Fibroblast of villous mesenchyme (primary cell): ENCODE data around the genes CFP, FTSJ1, ERAS, PCSK1N and GAGE12E.

GRCh38 chrX:47586510-47587800 is 4.7 kb downstream of the TIMP1 start:
- CAGE, long polyA plus RNA: no peak

DNA sequence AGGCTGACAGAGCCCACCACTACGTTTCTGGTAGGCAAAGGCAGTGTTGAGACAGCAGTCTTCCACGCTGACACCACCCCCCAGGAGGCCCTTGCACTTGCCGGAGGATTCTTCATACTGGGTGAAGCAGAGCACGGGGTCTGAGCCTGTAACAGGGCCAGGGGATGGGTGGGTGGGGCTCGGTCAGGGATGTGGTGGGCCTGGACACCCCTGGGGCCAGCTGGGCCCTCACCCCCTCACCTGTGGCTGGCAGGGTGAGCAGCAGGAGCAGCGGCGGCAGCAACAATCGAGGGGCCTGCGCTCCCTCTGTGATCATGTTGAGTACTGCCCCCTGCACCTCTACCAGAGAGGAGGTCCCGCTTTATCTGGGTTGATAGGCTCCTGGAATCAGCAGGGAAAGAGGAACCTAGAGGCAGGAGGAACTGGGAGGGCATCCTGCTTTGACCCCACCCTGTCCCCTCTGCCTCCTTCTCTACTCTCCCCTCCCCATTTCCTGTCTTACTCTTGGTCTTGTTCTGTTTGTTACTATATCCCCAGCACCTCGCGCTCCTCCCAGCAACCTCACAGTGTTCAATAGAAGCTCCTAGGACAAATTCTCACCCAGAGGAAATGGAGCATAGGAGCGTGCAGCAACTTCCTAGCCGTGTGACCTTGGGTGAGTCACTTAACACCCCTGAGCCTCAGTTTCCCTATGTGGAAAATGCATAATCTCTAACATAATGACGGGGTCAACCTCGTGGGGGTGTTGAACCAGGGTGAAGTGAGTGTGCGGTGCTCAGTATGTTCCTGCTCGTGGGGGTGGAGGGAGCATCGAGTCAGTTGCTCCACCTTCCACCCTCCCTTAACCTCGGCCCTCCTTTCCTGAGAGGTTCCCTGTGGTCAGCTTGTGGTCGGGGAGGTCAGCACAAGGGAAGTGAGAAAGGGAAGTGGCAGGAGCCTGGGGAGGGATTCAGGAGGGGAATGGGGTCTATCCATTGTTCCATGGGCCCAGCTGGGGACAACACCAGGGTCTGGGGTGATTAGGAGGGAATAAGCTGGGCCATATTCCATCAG is at the start of gene CFP:
Gene CFP, minus strand, starts transcription at position 402 of the 1,053 bp plus-strand sequence.
- CAGE, long polyA plus RNA: no peak

DNA sequence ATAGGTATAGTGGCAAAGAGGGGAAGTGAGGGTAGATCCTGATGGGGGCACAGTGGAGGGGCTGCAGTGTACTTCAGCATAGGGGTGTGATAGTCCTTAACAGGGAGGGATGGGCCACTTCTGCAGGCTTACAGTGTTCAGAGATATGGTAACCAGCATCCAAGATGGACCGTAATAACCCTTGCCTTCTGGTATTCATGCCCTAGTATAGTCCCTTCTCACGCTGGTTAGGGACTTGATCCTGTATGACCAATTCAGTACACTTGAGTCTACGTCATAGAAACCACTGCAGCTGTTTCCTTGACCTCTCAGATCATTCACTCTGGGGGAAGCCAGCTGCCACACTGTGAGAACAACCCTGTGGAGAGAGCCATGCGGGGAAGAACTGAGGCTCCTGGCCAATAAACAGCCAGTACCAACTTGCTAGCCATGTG is 87.6 kb upstream of the ZNF81 start:
- CAGE, long polyA plus RNA: no peak

DNA sequence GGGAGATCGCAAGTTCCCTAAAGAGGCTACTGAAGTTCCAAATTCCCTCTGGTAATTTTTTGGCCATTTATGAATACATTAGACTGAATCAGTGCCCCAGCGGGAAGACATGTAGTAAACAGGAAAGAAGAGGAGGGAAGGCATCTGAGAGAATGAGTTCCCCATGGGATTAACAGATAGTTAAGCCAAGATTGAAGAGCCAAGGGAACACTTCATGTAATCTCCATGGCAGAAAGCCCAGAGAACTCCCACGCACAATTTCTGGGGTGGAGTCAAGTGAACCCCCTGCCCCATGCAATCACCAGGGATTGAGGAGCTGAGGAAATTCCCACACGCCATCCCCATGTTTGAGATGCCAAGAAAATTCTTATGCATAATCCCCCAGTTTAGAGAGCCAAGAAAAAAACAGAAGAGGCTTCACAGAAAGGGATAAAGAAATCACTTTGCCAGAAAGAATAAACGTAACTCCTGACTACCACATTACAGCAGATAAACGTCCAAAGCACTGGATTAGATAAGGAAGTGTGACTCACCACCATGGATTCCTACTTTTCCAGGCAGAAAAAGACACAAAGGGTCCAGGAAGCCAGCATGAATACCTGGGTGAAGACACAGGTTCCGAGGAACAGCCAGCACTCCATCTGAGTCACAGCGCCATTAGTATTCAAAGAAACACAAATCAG is 25.6 kb downstream of the ZNF630 start:
- CAGE, long polyA plus RNA: no peak

GRCh38 chrX:48475673-48475974 is 375 bp upstream of the FTSJ1 start:
- CAGE, long polyA plus RNA: no peak

DNA sequence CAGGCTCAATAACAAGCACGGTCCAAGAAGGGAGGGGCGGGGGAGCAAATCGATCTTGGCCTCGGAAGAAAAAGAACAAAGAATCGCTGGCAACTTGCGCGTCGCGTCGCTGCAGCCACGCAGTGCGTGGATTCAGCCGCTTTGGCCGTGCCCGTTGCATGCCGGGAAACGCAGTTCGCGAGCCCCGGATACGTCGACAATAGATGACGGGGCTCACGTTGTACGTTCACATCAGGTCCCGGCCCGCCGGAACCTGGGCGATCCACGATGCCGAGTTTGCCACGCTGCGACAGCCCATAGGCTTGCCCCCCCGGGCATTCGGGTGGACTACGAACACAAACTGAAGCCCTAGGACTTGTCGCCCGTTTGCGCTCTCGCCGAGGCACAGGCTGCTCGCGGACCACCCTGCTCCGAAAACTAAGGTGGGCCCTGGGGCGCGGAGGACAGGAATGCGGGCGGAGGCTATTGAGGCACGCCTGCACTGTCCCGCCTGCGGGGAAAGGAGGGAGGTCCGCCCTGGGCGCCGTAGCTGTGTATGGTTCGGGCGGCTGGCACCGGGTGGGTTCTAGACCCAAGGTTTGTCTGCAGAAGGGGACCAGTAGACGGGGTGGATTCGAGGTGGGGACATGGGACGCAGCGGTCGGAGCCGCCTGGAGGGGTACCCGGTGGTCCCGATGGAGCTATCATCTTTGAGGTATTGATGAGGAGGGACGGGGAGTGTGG is at the start of gene FTSJ1:
Gene FTSJ1, plus strand, starts transcription at position 225 of the 723 bp plus-strand sequence.
- CAGE, long polyA plus RNA: no peak

DNA sequence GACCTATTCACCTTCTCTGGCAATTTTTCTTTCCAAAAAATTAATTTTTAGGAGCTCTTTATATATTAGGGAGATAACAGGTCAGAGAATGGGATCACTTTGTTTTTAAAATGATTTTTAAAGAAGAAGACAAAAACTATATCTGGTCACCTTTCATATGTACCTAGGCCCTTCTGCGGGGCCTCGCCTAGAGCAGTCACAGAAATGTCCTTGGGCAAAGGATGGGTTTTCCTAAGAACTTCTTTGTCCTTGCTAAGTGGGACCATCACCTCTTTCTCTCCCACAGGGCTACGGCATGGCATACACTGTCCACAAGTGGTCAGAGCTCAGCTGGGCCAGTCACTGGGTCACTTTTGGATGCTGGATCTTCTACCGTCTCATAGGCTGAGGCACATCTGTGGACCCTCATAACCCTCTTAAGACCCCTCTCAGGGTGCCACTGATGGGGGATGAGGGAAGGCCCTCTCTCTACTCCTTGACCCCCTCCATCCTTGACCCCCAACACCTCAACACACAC is 1.5 kb upstream of the EBP start:
- CAGE, long polyA plus RNA: no peak

- CAGE, long polyA plus RNA: no peak
These were observed 7.9 kb upstream of the TBC1D25 start for GRCh38 chrX:48531461-48532085.

GRCh38 chrX:48575358-48575913 is 1.2 kb downstream of the RBM3 start:
- CAGE, long polyA plus RNA: no peak

DNA sequence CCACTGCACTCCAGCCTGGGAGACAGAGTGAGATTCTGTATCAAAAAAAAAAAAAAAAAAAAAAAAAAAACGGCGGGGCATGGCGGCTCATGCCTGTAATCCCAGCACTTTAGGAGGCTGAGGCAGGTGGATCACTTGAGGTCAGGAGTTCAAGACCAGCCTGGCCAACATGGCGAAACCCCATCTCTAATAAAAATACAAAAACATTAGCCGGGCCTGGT is 28.4 kb downstream of the WDR13 start:
- CAGE, long polyA plus RNA: no peak

DNA sequence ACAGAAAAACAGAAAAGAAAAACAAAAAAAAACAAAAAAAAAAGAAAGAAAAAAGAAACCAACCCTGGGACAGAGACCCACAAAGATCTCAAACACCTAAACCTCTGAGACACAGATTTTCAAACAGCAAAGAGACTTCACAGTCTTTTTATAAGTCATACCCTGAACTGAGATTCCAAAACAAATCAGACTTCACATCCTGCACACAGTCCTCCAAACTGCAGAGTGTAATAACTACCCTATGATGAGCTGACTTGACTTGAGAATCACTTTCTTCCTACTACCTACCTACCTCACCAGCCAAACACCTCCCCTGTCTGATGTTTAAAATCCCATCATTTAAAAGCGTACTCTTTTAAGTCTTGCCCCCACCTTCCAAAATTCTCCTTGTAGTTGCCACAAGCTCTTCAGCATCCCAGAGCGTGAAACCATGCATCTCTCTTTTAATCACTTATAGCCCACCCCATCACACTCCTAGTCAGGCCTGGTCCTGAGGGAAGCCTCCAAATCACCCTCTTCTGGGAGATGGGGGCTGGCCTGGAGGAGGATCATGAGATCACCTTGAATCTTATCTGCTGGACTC is 25.2 kb upstream of the GLOD5 start:
- CAGE, long polyA plus RNA: no peak

GRCh38 chrX:48736880-48738097 is 24.3 kb upstream of the GLOD5 start:
- CAGE, long polyA plus RNA: no peak

DNA sequence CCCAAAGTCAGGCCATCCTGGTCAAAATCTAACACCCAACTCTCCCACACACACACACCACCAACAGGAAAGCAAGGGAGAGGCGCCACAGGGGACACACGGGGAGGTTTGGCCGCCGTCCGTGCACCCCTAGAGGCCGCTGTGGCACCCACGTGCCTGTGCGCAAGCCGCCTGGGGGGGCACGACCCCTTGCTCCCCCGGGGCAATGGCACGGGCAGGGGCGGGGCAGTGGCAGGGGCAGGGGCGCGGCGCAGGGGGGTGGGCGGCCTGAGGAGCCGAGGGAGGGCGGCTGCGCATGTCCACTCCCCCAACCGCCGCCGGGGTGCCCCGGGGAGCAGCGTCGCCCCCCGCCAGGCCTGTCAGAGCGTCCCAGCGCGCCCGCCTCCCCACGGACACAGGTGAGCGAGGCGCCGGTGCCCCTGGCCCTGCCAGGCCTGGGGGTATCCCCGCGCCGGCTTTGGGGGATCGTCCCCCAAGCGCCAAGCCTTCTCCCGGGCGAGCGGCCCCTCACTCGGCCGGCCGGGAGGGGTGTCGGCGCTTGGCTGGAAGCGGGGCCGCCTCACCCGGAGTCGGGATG is at the start of gene ERAS:
Gene ERAS, plus strand, starts transcription at position 362 of the 577 bp plus-strand sequence.
- CAGE, long polyA plus RNA: no peak

DNA sequence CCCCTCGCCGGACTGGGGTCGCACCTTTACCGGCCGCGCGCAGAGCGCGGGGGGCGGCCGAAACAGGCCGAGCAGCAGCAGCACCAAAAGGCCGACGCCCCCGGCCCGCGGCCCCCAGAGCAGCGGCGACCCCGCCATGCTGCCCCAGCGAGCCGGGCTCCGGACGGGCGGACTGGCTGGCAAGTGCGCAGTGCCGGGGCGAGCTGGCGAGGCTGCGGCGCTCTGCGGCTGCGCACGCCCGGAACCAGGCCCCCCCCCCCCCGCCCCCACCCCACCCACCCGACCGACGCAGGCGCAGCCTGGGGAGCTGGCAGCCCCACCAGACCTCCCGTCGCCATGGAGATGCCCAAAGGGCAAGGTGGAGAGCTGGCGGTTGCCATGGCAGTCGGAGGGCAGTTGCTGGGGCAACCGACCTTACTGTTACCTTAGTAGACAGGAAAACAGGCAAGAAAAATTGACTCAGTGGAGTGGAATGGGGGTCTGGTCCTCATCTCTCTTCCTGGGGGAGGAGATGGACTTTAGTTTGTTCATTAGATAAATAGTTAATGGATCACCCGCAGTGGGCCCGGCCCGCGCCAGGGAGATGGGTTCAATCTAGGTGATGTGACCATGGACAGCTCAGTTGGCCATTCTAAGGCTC is at the start of gene PCSK1N:
Gene PCSK1N, minus strand, starts transcription at position 216 of the 640 bp plus-strand sequence.
- CAGE, long polyA plus RNA: no peak

DNA sequence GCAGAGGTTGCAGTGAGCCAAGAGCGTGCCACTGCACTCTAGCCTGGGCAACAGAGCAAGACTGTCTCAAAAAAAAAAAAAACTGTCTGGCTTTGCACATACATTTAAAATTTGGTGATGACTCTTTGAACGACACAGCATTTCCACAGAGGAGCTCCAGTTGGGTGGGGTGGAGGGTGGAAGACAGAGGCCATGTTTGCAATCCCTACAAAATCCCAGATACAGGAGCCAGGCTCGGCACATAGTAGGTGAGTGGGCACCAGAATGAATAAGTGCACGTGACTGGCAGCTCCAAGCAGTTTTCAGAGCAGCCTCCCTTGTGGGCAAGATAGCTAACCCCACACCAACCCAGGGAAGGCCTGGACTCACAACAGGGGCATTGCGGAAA is 1.2 kb downstream of the TIMM17B start:
- CAGE, long polyA plus RNA: no peak

DNA sequence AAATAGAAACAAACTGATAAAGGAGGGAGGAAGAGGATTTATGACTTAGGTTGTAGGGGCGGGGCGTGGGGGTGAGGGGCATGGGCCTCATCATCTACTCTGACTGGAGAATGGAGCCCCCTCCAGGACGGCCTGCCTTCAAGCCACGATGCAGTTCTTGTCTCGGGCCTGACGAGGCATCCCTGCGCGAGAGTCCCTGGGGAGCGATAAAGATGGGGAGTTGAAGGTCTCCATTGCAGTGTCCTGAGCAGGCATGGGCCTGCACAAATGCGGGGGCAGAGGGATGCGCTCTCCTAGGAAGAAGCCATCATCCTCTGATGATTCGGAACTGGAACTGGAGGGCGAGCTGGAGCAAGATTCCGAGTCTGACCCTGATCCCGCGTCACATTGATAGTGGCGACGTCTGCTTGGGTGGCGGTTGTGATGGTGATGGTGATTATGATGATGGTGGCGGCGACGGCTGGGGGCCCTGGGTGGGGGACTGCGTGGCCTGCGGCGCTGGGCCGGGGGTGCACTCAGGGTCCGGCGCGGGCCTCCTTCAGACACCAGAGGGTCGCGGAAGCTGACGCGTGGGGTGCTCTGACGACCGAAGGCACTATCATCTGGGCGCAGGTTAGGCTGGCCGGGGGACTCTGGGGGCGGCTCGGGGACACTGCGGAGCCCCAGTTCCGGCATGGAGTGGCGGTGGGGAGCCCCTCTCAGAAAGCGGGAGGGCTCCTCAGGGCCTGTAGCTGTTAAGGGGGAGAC is 4.0 kb downstream of the PLP2 start:
- CAGE, long polyA plus RNA: no peak

- CAGE, long polyA plus RNA: no peak
These were observed 4.7 kb downstream of the PLP2 start for GRCh38 chrX:49176282-49176875.

- CAGE, long polyA plus RNA: no peak
These were observed at the start of gene GAGE12E for GRCh38 chrX:49551016-49551586. Gene GAGE12E (plus strand): TSS chrX:49551289.

DNA sequence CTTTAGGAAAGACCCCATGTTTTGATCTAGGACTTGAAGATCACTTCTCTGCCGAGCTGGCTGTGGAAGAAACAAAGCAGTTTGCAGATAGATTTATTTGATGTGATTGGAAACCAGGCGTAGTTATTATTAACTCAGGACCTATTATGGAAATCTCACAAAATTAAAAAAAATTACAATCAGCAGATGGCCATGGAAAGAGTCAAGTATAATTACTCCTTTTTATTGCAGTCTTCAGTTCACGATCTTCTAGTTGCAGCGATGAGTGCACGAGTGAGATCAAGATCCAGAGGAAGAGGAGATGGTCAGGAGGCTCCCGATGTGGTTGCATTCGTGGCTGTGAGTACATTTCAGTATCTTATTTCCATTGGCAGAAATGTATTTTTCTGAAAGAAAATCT is 1.1 kb downstream of the PAGE4 start:
- CAGE, long polyA plus RNA: no peak

DNA sequence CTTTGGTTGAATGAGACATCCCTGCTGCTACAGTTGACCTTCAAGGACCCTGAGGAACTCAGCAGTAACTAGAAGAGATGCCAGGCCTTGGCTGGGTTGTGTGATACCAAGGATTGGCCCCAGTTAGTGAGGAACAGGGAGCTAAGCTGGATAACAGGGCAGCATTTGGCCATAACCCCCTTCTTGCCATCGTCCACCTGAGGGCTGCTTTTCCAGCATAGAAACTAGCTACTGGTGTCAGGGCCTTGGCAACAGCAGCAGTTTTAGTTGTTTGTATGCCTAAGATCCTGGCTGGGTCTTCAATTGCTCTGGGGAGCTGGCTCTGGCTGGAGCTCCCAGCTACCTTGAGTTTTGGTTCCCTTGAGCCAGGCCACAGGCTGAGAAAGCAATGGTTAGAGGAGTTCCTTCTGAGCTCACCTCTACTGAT is 124.4 kb upstream of the DGKK start:
- CAGE, long polyA plus RNA: no peak